Epithelial cell of proximal tubule (primary cell): ENCODE data around the genes OR10H3, AP1M1 and C19orf44.

DNA sequence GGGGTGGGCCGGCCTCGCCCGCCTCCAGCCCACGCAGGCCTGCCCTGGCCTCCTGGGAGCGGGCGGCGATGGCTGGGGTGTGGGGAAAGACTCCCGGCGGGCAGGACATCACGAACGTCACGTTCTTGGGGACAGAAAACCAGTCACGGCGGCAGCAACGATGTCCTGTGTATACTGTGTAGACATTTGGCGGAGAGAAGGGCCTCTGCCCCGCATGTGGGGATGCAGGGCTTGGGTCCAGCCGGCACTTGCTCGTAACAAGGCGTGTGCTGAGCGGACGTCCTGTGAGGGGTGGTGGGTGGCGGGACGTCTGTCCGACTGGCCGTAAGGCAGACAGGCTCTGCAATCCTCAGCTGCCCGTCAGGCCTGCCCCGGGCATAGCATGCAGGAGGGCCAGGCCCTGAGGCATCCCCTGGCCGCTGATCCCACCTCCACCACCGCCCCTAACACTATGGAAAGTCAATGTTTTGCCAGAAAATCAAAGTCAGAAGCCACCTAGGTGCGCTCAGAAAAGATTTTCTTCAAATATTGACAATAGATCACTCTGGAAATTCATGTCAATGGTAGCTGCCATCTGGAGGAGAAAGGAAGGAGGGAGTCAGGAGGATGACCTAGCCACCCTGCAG, 5.7 kb upstream of the EPHX3 start:
- RAMPAGE, long total RNA: no peak
- RRBS: no CpG with 5 or more reads among the region's 31 CpGs

GRCh38 chr19:15246467-15247390, 14.5 kb upstream of the EPHX3 start:
- RAMPAGE, long total RNA: no peak
- RRBS: no CpG with 5 or more reads among the region's 15 CpGs

GRCh38 chr19:15258551-15259555, 26.6 kb upstream of the EPHX3 start:
- RAMPAGE, long total RNA: no peak
- RRBS: no CpG with 5 or more reads among the region's 6 CpGs

DNA sequence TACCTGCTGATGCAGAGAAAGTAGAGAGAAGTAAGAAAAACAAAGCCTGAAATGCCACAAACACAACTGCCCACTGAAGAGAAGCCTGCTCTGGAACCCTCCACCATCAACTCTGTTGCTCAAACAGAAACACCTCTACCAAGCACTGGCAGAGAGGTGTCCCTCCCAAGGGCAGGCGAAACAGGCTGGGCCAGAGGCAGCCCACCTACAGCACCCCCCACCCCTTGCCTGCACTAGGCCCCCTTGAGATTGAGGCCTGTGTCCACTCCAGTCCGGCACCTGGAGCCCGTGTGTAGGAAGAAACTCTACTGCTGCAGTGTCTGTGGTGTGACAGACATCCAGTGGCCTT, 28.1 kb upstream of the EPHX3 start:
- RAMPAGE, long total RNA: no peak
- RRBS: no CpG with 5 or more reads among the region's 3 CpGs

DNA sequence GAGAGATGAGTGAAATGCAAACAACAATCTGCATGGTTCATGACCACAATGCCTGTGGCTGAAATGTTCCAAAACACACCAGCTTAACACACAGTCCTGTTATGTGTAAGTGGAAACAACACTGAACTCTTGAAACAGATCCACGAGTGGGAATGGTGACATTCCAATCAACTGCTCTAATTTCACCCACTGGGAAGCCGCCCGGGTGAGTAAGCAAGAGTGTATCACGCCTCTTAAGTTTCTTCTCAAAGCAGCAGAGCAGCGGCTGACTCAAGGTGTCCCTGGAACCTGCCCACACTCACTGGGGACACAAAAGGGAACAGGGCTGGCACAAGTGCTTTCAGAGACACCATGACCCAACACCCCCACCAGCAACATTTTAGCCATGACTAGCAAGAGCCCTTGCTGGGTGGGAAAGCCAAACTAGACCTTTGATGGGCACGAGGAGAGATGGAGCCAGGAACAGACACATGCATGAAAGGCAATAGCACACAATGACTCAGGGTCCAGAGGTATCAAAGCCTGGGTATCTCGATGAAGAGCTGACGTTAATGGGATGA, 48.7 kb downstream of the BRD4 start:
- RAMPAGE, long total RNA: no peak
- RRBS: no CpG with 5 or more reads among the region's 8 CpGs

GRCh38 chr19:15286151-15286792, 46.1 kb downstream of the BRD4 start:
- RAMPAGE, long total RNA: no peak
- RRBS: no CpG with 5 or more reads among the region's 9 CpGs

DNA sequence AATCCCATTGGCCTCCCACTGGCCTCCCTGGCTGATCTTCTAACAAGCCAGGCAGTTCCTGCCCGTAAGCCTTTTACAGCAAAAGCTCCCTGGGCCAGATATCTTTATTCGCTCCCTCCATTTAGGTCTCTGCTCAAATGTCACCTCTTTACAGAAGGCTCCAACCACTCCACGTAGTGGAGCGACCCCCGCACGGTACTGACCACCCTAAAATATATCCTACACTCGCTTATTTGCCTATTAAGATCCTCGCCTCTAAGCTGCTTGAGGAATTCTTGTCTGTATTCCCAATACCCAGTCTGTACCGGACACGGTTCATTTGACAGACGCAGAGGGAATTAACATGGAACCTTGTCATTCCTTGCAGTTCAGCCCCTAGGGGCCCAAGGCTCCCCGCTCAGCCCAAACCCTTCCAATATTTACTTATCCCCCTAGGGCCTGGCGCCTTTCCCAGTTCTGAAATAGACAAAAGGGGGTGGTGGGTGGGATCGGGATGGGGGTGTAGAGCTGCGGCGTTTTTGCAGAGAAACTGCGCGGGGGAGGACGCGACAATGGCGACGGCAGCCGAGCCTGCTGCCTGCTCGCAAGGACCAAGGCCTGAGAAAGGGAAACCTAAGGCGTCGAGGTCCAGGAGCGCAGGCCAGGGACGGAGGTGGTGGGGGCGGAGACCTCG, 682 bp downstream of the AKAP8L start:
- RAMPAGE, long total RNA: no peak
- RRBS: no CpG with 5 or more reads among the region's 30 CpGs

GRCh38 chr19:15509120-15509622, 846 bp downstream of the CYP4F22 start:
- RAMPAGE, long total RNA: no peak
- RRBS: no CpG with 5 or more reads among the region's 10 CpGs

- RAMPAGE, long total RNA: no peak
- RRBS: no CpG with 5 or more reads among the region's 8 CpGs
Observed at GRCh38 chr19:15646509-15647513, 6.1 kb downstream of the CYP4F3 start.

DNA sequence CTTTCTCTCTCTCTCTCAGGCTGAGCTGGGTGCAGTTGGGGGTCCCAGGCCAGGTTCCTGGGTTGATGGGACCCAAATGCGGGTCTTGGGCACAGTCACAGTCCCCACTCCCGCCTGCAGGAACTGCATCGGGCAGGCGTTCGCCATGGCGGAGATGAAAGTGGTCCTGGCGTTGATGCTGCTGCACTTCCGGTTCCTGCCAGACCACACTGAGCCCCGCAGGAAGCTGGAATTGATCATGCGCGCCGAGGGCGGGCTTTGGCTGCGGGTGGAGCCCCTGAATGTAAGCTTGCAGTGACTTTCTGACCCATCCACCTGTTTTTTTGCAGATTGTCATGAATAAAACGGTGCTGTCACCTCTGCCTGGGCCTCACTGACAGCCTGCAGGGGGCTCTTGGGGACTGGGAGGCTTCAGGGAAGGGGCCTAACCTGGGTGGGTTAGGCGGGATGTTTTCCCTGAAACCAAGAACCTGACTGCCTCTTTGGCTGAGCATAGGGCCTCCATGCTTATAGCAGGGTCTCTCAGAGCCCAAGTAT, 24.0 kb downstream of the CYP4F12 start:
- RAMPAGE, long total RNA: no peak
- RRBS: no CpG with 5 or more reads among the region's 16 CpGs

DNA sequence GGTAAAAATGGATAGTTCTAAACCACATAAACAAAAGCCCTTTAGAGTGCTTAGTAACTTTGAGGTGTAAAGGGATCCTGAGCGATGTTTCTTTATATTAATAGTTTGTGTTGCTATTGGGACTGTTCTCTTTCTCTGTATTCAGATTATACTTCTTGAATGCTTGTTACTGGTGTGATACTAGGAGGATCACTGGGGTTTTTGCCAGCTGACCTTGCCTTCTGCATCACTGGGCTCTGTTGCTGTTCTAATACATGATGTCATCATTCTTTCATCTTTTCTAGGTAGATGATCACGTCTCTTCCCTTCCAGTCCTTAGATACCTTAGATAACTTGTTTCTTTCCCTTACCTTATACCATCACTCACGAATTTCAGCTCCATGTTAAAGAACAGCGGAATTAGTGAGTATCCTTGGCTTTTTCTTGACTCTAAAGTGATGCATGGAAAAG, at the start of gene OR10H3:
TSS of gene OR10H3 (plus strand) at position 336 of the 450 bp plus-strand sequence.
- RAMPAGE, long total RNA: no peak
- RRBS: no CpG with 5 or more reads among the region's 4 CpGs

DNA sequence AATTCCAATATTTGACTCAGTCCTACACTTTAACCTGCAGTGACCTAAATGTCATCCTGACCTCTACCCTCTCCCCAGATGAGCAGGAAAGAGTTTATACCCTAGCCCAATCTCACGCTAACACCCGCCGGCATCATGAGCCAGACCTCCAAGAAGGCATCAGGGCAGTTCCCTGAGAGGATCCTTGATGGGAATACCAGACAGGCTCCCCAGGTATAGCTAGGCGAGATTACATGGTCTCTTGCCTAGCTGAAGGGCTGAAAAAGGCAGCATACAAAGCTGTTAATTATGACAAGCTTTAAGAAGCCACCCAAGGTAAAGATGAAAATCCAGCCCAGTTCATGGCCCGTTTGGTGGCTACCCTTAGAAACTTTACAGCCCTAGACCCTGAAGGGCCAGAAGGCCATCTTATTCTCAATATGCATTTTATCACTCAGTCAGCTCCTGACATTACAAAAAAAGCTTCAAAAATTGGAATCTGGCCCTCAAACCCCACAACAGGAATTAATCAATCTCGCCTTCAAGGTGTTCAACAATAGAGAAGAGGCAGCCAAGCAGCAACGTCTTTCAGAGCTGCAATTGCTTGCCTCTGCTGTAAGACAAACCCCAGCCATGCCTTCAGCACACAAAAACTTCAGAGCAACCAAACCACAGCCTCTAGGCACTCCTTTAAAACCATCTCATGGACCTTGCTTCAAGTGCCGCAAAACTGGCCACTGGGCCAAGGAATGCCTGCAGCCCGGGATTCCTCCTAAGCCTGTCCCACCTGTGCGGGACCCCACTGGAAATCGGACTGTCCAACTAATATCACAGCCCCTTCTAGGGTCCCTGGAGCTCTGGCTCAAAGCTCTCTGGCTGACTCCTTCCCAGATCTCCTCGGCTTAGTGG, 15.2 kb upstream of the OR10H1 start:
- RAMPAGE, long total RNA: no peak
- RRBS: no CpG with 5 or more reads among the region's 12 CpGs

- RAMPAGE, long total RNA: no peak
- RRBS: no CpG with 5 or more reads among the region's 4 CpGs
Observed at GRCh38 chr19:15956057-15956572, 7.3 kb downstream of the OR10H4 start.

DNA sequence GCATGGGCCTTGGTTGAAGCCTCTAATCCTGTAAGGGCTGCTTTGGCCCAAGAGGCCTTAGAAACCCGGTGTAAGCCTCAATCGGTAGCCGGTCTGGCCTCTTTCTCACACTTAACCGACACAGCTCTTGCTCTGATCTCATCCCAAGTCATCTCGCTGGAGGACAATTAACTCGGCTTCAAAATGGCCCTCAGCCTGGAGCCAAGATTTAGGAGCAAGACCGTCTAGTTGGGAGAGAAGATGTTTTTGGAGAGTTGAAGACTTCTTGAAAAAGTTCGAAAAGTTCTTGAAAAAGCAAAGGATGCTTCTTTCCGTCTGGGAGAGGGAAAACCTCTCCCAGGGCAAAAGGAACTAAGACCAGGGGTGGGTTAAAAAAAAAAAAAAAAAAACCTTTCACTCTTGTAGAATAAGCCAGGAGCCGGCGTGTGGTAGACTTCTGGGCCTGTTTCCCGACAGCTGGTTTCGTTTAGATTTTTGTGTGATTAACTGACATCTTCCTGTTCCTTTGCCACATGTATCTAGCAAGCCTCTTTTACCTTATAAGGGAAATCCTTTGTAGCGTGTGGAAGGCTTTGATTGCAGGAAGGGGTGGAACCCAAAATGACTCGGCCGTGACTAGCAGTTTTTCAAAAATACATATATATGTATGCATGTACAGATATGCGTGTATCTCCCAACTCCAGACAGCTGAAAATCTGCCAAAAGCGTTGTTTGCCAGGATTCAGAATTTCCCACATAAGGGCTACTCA, 2.3 kb downstream of the TPM4 start:
- RAMPAGE, long total RNA: no peak
- RRBS: no CpG with 5 or more reads among the region's 18 CpGs

DNA sequence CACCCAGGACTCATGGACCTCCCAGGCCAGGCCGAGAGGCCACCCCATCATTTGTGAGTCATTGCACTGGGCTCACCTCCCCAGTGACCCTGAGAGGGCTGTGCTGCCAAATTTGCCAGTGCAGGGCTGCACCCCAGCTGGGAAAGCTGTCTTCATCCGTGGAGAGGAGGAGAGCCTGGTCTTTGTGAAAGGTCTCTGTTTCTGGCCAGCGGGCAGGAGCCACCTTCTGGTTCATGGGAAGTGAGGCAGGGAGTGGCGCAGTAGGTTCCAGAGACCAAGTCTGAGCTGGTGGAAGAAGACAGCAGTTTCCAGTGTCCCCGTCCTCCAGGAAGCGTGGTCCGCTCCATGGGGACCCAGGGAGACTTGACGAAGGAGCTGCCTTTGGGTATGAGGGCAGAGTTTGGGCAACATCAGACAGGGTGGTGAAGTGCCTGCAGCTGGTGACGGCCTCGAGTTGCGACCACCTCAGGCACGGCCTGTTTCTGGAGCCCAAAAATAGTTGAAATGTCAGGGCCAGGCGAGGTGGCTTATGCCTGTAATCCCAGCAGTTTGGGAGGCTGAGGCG, 14.6 kb downstream of the RAB8A start:
- RAMPAGE, long total RNA: no peak
- RRBS: no CpG with 5 or more reads among the region's 14 CpGs

- RAMPAGE, long total RNA: start-site peak on the plus strand at chr19:16197908-16197992, 647 and 111 reads in 2 replicates
- RRBS: 1% methylated on average over 7 of the region's 47 CpGs
Observed at GRCh38 chr19:16197354-16198111, at the start of gene AP1M1. AP1M1 (plus strand) TSS chr19:16197911.

- RAMPAGE, long total RNA: no peak
- RRBS: no CpG with 5 or more reads among the region's 26 CpGs
Observed at GRCh38 chr19:16360808-16361820, 36.5 kb downstream of the KLF2 start.

DNA sequence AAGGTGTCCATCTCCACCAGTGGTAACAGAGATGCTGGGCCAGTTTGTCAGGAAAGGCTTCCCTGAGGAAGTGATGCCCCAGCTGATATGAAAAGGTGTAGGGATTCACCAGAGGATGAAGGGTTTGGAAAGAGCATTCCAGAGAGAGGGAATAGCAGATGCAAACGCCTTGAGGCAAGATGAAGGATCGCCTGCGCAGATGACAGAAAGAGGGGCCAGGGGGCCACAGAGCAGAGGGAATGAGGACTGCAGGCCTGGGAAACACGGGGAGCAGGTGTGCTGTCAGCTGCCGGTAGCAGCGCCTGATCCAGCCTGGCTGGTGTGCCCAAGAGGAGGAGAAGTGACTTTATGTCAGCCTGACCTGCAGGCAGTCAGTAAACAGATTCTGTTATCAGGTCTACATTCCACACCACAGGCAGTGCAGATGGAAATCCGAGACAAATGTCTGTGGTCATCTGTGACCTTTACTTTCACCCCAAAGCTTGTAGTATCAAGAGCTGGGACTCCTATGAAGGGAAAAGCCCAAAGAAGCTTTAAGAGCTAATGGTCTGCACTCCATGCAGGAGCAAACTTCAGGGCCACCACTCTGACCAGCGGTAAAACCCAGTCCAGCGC, 7.9 kb downstream of the EPS15L1 start:
- RAMPAGE, long total RNA: no peak
- RRBS: no CpG with 5 or more reads among the region's 9 CpGs

- RAMPAGE, long total RNA: start-site peak on the plus strand at chr19:16496413-16496426, 28 and 9 reads in 2 replicates
- RRBS: under 1% methylated on average over 12 of the region's 84 CpGs
Observed at GRCh38 chr19:16495716-16497179, at the start of gene C19orf44. C19orf44 (plus strand) TSS chr19:16496394.

GRCh38 chr19:16560050-16560469, 12.2 kb downstream of the SLC35E1 start:
- RAMPAGE, long total RNA: no peak
- RRBS: no CpG with 5 or more reads among the region's 8 CpGs